Metastatic Breast Carcinoma in the Ovary (tissue), 3 donors: ENCODE results near the genes ANKRD35 and NBPF11.

GRCh38 chr1:145822551-145822750 is 1.4 kb downstream of the RNF115 start:
- PRO-cap, 3 experiments = no peak in any of the 3 experiments

- PRO-cap, 3 experiments = peak in 1 of 3 experiments; most common plus-strand start chr1:145859373 (in 1)
Measured at GRCh38 chr1:145859296-145859511, 323 bp upstream of the PIAS3 start.

- PRO-cap, 3 experiments = peak in 3 of 3 experiments; most common plus-strand start chr1:145885973 (in 2); most common minus-strand start chr1:145885835 (in 2)
Measured at GRCh38 chr1:145885617-145886468, at the start of gene ANKRD35. ANKRD35 (minus strand) TSS chr1:145885866.

- PRO-cap, 3 experiments = no peak in any of the 3 experiments
Measured at GRCh38 chr1:145961587-145962321, 2.6 kb downstream of the ANKRD34A start.

GRCh38 chr1:145979223-145980072 is 15.0 kb downstream of the POLR3GL start:
- PRO-cap, 3 experiments = peak in 3 of 3 experiments; most common plus-strand start chr1:145979706 (in 2); most common minus-strand start chr1:145979438 (in 2)

DNA sequence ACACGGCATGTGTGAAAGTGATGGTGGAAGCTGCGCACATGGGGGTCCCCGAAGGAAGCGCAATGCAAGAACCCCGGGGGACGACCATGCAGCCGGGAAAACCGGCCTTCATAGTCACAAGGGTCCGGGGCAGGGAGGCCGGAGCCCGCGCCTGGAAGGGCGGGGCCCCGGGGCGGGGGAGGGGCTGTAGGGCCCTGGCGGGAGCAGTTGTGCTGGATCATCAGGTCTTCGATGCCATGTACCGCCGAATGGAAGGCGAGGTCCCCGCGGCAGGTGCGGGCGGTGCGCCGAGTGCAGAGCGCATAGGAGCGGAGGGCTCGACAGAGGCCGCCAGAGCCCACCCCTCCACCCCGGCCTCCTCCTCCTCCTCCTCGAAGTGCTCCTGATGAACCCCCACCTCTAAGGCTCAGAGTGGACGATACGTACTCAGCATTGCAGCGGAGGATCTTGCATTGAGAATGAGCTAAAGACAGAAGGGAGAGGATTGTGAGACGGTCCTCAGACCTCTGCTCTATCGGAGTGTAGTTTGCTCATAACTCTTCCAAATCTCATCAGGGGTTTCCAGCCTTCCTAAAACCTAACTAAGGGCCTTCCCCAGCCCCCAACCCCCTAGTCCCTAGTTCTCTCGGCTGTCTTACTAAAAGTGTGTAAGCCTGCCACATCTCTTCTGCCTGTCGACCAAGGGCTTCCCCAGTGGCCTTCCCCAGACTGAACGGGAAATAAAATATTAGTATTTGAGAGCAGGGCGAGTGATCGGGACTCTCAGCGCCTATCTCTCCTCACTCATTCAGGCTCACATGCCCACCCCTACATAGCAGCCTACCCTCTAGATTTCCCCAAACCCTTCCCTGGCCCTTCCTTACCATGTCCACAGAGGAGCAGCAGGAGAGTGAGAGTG is 2.0 kb downstream of the HJV start:
- PRO-cap, 3 experiments = no peak in any of the 3 experiments

DNA sequence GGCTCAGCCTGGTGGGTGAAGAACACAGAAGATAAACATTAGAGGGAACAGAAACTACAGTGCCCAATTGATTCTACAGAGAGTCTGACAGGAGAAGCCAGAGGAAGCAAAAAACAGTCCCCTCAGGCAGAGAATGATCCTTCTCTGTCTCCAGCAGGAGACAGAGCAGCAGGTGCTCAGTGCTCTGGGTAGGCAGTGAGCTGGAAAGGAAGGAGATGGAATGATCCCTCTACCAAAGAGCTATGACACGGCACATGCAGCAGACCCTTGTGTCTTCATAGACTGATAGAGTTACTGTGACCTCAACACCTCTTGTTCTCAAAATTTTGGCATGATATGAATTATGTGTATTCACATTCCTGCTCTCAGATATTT is 62.3 kb downstream of the PRKAB2 start:
- PRO-cap, 3 experiments = peak in 1 of 3 experiments; most common plus-strand start position 78 of the sequence (in 1)

GRCh38 chr1:147167555-147167858 is 4.8 kb downstream of the PRKAB2 start:
- PRO-cap, 3 experiments = peak in 1 of 3 experiments; most common plus-strand start chr1:147167659 (in 1)

- PRO-cap, 3 experiments = peak in 1 of 3 experiments; most common minus-strand start chr1:147238234 (in 1)
Measured at GRCh38 chr1:147237916-147238772, 4.3 kb upstream of the CHD1L start.

- PRO-cap, 3 experiments = no peak in any of the 3 experiments
Measured at GRCh38 chr1:147285227-147285539, 42.7 kb downstream of the CHD1L start.

- PRO-cap, 3 experiments = no peak in any of the 3 experiments
Measured at GRCh38 chr1:147479869-147480115, 61.5 kb upstream of the BCL9 start.

GRCh38 chr1:147599762-147599938 is 58.3 kb downstream of the BCL9 start:
- PRO-cap, 3 experiments = peak in 3 of 3 experiments; most common plus-strand start chr1:147599826 (in 2)

DNA sequence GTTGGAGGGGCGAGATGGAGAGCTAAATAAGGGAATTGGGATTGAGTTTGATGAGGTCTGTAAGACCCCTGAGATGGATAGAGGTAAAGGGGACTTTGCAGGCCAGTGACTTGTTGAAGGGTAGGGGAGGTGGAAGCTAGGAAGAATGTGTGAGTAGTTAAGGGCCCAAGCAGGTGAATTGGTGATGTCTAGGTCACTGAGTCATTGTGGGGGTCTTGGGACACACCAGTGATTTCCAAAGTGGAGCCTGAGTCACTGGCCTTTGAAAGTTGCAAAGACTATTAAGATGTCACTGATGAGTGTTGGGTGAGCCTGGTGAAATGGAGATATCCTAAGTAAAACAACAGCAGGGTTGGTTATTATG is 59.4 kb downstream of the BCL9 start:
- PRO-cap, 3 experiments = no peak in any of the 3 experiments

DNA sequence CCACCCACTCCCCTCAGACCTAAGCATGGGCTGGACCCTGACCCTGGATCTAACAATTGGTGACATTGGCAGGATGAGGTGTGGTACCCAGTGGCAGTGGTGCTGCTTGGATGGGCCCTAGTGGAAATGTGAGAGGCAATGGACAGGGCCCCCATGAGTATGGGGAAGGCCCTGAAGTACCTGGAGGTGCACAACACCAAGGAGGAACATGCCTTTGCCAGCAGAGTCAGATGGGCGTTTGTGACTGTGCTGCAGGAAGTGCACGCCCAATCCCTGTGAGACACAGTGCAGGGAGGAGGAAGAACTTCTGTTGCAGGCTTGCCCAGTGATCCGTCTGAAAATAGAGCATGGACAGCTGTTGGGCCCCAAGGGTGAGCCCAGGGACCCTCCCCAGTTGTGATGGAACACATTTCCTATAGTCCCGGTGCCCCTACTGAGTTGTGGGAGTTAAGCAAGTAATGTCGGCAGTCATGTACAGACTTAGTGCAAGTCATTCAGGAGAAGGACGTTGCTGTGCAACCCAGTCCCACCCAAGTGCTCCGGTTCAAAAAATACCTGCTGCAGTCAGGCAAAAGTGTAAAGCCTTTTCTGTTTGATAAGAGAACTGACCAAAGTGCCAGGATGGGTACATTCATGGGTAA is 42.6 kb downstream of the GJA5 start:
- PRO-cap, 3 experiments = peak in 1 of 3 experiments; most common plus-strand start position 278 of the sequence (in 1); most common minus-strand start position 190 of the sequence (in 1)

GRCh38 chr1:147932331-147932751 is 4.1 kb downstream of the GPR89B start:
- PRO-cap, 3 experiments = no peak in any of the 3 experiments

- PRO-cap, 3 experiments = peak in 1 of 3 experiments; most common minus-strand start chr1:148125892 (in 1)
Measured at GRCh38 chr1:148125707-148126137, 26.4 kb downstream of the NBPF11 start.

GRCh38 chr1:148151798-148152470 is at the start of gene NBPF11:
NBPF11 (minus strand) TSS chr1:148152281.
- PRO-cap, 3 experiments = peak in 3 of 3 experiments; most common plus-strand start chr1:148152309 (in 2); most common minus-strand start chr1:148152279 (in 3)

- PRO-cap, 3 experiments = no peak in any of the 3 experiments
Measured at GRCh38 chr1:148317152-148318009, 165.3 kb upstream of the NBPF11 start.

- PRO-cap, 3 experiments = no peak in any of the 3 experiments
Measured at GRCh38 chr1:148361271-148362031, 121.7 kb downstream of the PPIAL4G start.

DNA sequence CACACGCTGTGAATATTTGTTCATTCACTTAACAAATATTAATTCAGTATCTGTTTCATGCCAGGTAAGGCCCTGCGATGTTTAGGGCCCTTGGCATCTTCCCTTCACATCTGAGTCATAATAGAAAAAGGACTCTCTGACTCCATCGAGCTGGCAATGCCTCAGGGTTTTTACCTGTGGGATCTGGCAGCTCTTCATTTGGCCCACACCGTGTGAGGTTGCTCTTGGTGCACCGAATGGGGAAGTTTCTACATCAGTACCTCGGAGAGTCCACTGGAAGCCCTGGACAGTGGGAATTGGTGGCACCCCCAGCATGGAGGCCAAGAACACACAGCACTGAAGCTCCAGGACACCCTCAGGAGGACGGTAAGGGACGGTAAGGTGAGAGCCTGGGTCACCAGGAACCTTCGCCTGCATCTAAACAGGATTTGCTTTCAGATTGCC is 5.1 kb downstream of the NBPF9 start:
- PRO-cap, 3 experiments = no peak in any of the 3 experiments